Mesenteric fat pad (tissue), 1 donor: ENCODE measurements around a stretch of chr5.

DNA sequence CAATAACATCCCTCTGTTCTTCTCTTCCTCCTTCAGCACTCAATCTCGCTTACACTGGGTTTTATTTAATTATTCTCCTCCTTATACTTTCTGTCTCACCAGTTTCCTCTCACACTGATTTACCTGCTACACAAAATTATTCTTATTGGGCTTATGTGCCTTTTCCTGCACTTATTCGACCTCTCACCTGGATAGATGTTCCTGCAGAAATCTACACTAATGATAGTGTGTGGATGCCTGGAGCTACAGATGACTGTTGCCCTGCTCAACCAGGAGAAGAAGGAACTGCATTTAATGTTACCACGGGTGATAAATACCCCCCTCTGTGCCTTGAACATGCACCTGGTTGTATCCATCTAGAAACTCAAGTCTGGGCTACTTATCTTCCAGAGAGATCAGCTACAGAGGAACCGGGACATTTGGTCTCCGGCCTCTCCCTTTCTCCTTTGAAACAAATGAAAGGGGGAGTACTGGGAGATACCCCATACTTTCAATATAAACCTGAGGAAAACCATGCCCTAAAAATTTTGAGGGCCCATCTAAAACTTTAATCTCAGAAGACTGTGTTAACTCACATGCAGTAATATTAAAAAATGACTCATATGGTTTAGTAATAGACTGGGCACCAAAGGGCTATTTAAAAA, 54.5 kb downstream of the SH3PXD2B start:
- PRO-cap = no peak

DNA sequence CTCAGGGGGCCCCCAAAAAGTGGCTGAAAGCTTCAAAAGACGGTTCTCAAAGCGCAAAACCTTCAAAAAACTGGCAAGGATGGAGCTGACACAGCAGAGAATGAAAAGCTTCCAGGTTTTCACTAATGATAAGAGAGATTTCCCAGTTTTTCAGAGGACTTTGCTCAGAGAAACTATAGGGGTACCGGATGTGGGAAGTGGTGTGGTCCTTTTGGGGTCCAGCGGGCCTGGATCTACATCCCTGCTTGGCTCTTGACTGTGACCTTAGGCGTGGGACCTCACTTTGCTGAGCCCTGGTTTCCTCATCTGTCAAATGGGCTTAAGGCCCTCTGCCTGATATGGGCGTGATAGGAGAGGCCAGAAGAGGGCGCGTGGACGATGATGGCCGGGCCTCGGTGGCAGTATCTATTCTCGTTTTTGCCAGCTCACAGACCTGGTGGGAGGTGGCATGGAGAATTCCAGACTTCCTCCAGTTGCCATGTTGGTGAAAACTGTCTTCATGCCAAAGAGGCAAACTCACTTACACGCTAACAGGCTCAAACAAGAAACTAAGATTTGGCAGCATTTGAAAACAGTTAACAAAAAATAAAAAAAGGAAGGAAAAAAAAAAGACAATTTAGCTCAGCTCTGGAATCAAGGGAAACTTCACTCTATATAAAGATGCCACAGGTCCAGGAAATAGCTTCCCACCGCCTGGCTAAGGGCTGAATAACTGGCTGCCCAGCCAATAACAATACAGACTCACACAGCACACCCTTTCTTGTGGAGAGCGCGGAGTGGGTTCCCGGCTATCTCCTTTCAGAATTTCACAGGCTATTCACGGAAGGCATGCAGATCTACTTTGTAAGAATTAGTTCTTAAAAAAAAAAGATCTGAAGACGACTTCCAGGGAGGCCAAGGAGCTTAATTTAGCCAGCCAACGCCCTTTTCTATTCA, 1.8 kb downstream of the SH3PXD2B start:
- PRO-cap = no peak

DNA sequence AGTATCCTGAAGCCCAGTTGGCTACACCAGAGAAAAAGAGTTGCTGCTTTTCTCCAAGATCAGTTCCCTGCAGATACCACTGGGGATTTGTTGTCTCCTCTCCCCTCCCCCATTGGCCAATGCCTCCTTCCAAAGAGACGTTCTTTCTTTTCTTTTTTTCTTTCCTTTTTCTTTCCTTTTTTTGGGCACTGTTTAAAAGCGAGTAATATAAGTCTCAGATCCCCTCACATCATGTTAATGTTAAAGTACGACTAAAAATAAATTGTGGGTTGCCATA, 66.4 kb upstream of the NEURL1B start:
- PRO-cap = no peak

- PRO-cap = no peak
These were observed 6.4 kb downstream of the NEURL1B start for GRCh38 chr5:172647355-172648009.

GRCh38 chr5:172724594-172724996, 46.4 kb downstream of the DUSP1 start:
- PRO-cap = no peak

- PRO-cap = no peak
These were observed 24.3 kb downstream of the DUSP1 start for GRCh38 chr5:172746538-172747270.

DNA sequence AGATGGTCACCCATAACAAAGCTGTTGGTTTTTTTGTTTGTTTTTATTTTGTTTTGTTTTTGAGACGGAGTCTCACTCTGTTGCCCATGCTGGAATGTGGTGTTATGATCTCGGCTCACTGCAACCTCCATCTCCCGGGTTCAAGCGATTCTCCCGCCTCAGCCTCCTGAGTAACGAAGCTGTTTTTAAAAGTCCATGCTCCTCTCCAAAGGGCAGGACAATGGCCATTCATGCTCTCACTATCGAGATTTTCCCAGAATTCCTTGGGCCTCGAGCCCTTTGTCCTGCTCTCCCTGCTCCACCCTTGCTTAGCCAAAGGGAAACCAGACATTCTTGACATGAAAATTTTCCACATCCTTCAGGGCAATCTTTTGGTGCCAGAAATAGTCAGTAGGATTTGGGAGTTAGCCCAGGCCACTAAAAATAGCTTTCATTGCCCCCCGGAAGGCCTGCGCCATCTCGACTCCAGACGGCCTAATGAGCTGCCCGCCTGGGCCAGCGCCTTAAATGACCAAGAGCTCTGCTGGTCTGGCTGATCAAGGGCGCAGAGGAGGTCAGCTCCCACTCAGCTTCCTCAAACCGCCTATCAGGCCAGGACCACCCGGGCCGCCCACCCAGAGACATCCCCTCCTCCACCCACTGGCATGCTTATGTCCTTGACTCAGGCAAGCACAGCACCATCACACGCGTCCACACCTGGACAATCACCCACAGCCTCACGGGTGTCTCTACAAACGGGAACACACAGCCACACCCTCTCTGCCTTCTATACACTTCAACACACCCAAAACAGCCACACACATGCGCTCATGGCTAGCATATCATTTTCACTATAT, 21.1 kb downstream of the DUSP1 start:
- PRO-cap = no peak

- PRO-cap = unidirectional peak, minus-strand start at chr5:172765301
These were observed 5.8 kb downstream of the DUSP1 start for GRCh38 chr5:172764865-172765977.

GRCh38 chr5:172844423-172844686, 10.3 kb downstream of the ERGIC1 start:
- PRO-cap = no peak

DNA sequence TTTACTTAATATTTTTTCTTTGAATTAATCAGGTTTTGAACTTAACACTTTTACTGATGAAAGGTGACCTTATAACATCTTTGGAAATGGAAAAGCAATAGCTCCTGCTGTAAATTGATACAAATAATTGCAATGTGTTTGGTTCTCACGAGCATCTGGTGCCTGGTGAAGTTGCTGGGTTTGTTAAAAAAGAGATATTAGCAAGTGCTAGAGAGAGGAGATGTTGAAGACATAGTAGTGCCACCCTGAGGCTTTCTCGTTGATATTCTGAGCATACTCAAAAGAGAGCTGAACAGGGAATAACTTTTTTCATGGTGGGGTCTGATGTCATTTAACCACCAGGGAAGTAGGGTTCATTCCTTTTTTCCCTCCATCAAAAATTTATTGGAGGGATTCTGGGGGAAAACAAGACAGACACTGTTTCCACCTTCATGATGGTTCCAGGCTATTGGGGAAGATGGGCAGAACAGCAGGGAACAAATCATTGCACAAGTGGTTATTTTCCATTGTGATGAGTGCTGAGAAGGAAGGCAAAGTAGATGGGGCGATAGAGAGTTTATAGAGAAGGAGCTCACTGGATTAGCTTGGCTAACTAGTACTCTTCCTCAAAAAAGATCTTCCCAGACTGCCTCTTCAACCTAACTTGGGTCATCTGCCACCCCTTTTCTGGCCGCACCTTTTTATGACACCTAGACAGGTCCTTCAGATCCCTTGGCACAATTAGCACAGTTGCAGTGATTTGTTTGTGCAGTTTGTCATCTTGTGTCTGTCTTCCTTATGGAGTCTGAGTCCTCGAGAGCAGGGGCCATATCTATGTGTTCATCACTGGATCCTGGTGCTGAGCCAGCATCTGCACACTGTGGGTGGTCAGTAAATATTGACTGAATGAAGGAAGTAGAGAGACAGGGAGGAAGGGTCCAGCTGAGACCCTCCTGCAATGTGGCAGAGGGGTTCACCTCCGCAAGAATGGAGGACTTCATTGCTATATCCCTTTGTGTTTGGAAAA, 14.1 kb downstream of the ERGIC1 start:
- PRO-cap = no peak

GRCh38 chr5:172867325-172867793, 33.3 kb downstream of the ERGIC1 start:
- PRO-cap = no peak

DNA sequence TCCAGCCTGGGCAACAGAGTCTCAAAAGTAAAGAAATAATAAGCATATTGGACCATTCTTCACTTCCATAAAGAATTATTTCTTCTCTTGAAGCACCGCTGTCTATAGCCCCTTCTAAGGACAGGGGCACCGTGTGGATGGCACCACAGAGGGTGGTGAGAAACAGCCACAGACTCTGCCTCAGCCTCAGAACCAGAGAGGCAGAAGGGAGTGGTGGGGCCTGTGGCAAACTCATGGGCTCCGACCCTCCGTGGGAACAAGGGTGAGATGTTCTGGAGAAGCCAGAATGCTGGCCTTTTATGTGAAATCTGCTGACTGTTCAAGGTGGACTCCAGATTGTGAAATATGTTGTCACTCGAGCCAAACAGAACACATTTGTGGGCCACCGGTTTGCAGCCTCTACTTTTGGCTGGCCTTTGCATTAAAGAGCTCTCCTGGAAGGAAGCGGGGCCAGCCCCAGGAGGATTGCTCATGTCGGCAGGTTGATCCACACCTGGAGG, 62.3 kb downstream of the ERGIC1 start:
- PRO-cap = no peak

DNA sequence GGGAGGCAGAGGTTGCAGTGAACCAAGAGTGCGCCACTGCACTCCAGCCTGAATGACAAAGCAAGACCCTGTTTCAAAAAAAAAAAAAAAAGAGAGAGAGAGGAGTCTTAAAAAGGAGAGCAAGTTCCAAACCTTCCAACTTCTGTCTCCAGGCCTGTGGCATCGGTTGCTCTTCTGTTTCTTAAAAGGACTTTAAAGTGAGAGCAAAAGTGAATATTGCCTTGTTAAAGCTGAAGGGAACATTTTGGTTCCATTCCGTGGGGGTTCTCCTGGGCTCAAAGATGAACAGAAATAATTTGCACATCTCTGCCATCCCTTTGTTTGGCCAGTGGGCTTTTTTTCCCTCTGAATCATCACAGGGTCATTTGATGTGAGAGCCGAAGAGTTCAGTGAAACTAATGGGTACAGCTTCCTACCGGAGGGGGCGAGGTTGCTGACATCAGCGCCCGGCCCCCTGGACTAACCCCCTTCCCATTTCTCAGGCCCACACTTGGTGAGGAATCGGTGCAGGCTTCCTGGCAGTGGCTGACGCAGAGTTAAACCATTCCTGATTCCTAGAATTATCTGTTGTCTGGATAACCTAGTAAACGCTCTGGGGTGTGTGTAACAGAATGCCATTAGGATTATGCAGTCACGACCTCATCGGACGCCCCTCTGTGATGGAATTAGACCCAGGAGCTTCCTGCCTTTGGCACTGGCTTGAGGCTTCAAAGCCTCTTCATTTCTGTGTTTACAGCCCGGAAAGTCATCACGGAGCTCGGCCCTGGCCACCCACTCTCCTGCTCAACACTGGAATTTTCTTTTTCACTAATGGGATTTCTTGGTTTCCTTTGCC, 61.7 kb upstream of the RPL26L1 start:
- PRO-cap = no peak

DNA sequence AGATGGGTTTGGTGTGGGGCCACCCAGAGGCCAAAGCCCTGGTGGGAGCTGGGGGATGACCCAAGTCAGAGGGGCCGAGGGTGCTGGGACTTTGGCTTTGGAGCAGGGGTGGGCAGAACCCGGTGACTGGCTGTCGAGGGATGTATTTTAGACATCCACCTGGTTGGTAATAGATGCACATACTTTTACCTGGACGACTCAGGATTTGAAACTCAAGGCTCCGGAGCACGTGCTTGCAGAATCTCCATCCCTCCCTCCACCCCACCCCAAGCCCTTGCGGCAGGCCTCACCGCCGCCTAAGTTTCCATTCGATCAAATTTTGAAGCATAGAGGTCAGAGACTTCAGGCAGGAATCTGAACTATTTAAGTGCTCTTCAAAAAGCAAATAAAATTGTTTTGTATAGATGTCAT, 56.7 kb upstream of the RPL26L1 start:
- PRO-cap = no peak

- PRO-cap = no peak
These were observed 48.3 kb upstream of the RPL26L1 start for GRCh38 chr5:172910821-172911523.

DNA sequence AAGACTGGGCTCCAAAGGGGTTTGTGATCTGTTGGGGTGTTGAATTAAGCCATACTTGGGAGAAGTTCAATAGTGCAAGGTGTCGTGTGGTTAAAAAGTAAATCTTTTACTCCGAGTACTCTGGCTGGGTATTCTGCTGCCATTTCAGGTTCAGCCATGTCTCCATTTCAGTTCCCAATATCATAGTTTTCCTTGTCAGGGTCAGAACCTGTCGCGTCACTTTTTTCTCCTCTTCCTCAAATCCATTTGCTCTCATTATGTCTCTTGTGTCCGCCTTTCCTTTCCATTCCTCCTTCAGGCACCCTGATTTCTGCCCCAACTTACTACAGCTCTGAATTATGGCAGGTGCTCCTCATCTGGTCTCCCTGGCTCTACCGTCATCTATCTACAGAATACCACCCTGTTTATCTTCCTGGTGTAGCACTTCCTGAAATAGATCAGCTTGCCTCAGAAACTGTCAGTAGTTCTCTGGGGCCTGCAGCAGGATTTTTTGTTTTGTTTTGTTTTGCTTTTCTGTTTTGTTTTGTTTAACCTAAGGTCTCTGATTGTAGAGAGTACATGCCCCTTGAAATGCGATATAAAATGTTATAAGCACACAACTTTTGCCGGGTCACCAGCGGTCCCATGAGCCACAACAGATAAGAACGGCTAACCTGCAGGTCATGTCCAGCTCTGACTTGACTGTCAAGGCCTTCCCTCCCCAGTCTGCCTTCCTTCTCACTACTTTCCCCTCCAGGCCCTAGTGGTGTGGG, 26.8 kb upstream of the CREBRF start:
- PRO-cap = no peak

- PRO-cap = no peak
These were observed 19.0 kb downstream of the BNIP1 start for GRCh38 chr5:173163092-173163878.

GRCh38 chr5:173324001-173325126, 3.9 kb downstream of the STC2 start:
- PRO-cap = no peak

GRCh38 chr5:173331825-173332312, 3.7 kb upstream of the STC2 start:
- PRO-cap = no peak

DNA sequence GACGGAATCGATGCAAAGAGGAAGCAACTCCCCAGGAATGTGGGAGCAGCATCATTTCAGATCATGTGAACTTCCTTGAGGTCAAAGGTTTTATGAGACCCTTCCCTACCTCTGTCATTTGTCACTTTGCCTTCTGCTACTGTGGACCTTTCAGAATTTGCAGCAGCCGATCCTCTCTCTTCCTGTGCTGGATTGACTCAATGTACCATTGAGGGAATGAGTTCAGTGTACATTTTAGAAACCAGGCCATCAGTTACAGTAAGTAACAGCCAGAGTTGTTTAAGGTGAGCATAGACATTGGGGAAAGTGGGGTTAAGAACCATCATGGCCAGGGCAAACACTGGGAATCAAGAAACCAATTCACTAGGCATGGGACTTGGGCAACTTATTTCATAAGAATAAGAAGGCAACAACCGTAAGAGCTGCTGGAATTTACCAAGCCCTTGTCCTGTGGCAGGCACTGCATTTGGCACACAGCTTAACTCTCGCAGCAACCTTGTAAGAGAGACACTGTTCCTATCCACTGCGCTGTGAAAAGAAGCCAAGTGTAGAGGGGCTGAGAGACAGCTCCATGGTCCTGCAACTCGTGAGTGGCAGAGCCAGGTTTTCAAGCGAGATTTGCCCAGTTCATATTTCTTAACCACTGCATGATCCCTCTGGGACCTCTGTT, 129.1 kb upstream of the STC2 start:
- PRO-cap = no peak